Tibial artery (tissue), 1 donor: ENCODE measurements around a stretch of chr1.

DNA sequence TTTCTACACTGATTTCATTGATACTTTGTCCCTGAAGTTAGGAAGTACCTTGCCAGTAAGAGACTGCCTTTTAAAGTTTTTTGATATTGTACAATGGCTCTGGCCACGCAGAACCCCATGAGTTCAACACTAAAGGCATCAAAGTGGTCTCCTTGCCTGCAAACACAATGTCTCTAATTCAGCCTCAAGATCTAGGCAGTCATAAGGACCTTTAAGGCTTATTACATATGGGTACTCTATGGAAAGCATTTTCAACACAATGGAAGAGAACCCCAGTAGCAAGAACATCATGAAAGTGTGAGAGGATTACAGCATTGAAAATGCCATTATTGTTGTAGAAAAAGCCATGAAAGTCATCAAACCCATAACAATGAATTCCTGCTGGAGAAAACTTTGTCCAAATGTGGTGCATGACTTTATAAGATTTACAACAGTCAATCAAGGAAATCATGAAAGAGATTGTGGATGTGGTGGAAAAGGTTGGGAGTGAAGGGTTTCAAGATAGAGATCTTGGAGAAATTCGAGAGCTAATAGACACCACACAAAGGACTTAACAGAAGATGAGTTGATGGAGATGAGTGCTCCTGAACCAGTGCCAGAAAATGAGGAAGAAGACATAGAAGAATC is 46.9 kb downstream of the SDCCAG8 start:
- PRO-cap: no peak

DNA sequence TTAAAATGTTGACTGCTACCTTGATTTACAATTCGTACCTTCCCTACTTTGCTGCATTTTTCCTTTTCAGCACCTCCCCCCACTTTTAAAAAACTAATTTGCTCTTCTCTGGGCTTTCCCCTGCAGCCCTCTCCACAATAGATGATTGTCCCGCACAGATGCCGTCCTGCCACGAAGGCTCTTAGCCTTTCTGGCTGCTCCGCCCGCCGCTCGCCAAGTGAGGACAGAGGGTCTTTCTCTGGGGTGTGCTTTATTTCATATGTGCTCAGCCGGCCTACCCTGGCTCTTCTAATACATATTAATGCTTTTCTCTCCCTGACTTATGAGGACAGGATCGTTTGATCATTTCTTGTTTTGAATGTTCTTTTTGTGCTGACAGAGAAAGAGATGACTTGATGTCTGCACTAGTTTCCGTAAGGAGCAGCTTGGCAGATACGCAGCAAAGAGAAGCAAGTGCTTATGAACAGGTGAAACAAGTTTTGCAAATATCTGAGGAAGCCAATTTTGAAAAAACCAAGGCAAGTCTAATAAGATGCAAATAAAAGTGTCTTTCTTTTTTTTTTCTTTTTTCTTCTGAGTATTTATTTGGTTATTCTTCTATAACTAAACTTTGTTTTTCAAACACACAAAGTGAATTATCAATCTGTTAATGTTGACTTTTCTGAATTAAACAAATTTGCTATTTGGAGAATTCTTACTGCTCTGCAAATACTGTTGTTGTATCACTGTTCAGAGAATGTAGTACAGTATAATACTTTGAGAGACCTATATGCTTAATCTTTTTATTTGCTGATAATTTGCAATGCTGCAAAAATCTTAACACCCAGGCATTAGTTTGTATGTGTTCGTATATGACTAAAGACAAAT is 60.8 kb downstream of the SDCCAG8 start:
- PRO-cap: no peak

DNA sequence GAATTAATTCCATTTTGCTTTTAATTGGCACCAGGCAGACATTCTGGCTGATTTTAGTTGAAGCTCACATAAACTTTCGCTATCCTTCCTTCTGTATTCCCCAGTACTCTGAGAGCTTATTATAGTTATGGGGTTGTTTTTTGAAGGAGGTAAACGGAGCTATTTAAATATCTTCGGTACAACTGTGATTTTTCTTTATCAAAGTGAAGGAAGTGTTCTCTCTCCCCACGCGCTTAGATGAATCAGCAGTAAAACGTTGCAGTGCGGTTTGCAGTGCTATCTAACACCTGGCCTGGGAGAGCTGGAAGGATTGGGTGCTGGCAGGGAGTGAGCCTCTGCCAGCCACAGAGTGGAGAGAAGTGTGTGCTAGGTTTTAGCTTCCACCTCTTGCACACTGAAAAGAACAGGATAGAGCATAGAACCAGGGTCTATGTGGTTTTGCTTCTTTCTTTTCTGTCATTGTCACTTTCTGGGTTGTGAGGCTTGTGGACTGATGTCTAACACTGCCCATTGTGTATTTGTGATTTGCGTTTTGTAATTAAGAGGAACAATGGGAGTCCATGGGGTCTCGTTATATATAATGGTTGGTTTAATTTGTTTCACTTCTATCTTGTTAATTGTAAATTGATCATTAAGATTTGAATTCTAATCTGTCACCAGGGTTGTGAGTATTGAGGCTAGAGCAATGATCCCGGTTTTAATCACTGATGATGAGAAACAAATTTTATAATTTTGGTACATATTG is 166.0 kb downstream of the SDCCAG8 start:
- PRO-cap: no peak

DNA sequence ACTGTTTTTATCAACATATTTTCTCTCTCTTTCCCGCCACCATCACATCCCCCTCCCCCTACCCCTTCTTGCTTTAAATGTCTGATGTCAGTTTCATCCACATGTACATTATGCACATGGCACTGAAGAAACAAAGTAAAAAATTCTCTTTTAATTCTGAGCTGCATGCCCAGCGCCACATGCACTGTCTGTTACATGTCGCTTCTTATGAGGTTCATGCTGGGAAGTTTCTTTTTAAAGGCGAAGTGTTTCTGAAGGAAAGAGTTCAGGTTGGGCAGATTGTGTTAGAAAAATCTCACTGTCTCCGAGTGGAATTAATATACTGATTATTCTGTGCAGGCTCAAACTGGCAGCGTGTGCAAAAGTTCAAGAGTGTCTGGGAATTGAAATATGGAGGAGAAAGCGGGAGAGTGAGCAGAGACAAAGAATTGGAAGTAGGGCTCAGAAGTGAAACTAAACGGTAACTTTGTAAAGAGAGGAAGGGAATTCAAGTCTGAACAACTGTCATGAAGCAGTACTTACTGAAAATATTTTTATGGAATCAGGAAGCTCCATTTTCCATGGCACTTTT is 217.5 kb downstream of the SDCCAG8 start:
- PRO-cap: no peak

- PRO-cap: no peak
Measured at GRCh38 chr1:243501091-243502193, 245.6 kb downstream of the SDCCAG8 start.

DNA sequence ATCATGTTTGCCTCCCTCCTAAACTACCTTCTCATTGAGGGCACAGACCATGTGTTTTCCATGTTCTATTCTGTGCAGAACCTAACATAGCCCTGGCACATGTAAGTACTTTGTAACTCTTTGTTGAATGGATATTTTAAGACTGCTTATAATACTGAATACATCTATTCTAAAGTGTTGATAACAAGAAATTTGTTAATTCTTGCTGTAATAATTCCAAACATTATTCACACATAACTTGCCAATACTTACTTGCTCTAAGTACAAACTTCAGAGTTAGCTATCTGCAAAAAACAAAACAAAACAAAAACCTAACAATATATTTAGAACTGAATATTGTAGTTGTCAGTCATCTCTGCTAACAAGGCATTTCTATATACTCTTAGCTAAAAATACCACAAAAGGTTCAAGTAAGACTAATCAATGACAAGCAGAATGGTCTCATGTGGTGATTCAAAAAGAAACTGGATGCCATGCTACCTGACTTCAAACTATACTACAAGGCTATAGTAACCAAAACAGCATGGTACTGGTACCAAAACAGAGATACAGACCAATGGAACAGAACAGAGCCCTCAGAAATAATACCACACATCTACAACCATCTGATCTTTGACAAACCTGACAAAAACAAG is 78.6 kb downstream of the AKT3 start:
- PRO-cap: no peak

- PRO-cap: no peak
Measured at GRCh38 chr1:243787596-243788287, 62.3 kb downstream of the AKT3 start.

DNA sequence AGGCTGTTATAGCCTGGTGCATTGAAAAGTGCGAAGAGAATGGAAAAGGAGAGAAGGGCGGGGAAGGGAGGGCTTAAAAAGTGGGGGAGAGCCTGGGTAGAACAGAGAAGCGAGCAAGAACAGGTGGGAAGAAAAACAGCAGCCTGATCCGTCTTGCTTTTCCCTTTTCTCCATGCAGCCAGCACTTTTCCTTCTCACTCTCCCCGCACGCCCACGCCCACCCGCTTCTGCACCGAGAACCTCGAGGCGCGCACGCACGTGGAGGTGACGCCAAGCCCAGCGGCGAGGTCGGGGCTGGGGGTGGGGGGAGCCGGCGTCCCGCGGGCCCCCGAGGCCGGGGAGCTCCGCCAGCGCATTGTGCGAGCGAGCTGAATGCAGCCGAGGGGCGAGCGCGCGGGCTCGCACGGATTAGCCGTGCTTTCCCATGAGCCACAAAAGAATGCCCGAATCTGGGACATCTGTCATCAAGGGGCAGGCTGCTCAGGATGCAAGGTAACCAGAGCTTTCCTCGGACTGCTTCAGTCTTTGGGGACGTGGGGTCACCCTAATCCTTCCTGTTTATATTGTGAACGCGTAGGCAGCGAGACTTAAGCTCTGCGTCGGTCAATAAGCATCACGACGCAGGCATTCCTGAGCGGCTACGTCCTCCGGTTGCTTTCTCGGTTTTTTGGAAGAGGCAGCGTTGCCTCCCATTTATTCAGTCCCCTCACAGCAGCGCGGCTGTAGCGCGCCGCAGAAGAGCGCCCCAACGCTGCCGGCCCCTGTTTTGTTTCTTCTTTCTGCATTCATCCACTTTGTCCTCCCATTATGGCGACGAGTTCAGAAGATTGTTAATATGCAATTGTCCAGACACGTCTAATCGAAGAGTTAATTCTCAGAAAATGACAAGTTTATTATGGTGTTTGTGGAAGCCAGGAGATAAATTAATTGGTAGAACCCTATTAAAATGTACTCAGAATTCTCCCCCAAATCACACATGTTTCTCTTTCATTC is 67.3 kb upstream of the AKT3 start:
- PRO-cap: bidirectional peak, plus-strand start at position 700 of the sequence, minus-strand start at position 519 of the sequence

- PRO-cap: bidirectional peak, plus-strand start at chr1:244047794, minus-strand start at chr1:244047731; unidirectional peak, minus-strand start at chr1:244048103; bidirectional peak, plus-strand start at chr1:244048557, minus-strand start at chr1:244048241
Measured at GRCh38 chr1:244047640-244048302, 3.3 kb upstream of the ZBTB18 start.

DNA sequence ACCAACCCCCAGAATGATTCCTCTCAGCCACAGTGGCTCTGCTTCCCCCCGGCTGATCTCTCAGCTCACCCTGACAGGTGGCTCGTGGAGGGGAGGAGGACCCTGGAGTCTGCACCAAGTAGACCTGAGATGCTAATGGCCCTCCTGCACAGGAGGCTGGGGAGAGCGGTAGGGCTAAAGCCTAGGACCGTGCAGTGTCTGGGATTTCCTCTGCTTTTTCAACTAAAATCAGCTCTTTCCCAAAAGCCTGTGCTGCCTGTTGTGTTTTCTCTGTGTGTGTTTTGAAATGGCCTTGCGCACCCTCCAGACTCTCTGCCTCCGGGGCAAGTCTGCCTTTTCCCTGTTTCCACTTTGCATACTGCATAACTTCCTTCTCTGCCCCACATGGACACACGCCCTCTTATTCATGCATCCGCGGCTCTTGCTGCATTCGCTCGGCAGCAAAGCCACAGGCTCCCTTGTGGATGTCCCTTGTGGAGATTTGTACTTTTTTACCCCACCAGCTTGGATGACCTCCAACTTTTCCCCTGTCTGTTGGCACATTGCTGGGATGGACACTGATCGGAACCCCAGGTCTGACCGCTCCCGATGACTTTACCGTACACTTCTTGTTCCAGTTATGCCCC is 48.4 kb upstream of the C1orf100 start:
- PRO-cap: no peak

GRCh38 chr1:244325458-244325949 is 26.9 kb upstream of the C1orf100 start:
- PRO-cap: no peak

DNA sequence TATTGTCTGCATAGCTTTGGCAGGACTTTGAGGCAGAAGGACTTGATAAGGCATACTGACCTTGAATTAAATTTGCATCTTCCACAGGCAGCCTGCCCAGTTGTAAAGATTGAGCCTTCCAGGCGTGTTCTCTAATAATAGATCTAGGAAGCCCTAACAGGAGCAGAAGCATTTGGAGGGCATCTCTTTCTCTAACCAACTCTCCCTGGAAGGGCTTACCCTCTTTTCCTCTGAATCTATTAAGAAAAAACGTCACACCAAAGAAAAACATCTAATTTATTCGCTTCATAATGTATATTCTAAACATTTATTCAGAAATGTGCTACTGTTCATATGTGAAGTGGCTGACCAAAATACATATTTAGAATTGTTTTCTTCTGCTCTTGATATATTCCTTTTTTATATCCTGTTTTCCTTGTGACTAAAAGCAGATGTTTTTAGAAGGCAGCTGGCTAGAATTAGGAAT is 20.2 kb downstream of the DESI2 start:
- PRO-cap: no peak

DNA sequence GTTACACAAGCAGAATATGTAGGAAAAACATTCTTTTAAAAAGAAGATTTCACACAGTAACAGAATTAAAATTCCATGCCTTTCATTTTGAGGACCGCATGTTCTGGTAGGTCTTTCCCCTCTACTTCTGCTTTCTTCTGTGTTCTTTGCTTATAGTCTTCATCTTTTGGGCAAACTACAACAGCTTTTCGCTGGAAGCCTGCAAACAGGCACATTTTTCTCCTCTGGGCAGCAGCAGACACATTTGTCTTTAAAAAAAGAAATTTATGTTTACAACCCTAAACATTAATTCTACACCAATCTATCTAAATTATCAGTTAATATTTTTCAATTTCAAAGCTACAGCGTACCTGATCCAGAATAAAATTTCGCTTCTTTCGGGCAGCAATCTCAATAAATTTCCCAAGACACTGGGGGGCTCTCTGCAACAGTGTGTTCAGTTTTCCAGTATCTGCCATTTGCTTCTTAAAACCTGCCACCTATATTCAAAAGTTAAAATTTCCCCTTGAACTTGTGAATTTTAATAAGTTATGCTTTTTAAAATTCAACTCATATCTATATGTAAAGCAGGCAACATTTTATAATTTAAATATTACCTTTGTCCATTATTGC is 7.9 kb downstream of the HNRNPU start:
- PRO-cap: no peak

DNA sequence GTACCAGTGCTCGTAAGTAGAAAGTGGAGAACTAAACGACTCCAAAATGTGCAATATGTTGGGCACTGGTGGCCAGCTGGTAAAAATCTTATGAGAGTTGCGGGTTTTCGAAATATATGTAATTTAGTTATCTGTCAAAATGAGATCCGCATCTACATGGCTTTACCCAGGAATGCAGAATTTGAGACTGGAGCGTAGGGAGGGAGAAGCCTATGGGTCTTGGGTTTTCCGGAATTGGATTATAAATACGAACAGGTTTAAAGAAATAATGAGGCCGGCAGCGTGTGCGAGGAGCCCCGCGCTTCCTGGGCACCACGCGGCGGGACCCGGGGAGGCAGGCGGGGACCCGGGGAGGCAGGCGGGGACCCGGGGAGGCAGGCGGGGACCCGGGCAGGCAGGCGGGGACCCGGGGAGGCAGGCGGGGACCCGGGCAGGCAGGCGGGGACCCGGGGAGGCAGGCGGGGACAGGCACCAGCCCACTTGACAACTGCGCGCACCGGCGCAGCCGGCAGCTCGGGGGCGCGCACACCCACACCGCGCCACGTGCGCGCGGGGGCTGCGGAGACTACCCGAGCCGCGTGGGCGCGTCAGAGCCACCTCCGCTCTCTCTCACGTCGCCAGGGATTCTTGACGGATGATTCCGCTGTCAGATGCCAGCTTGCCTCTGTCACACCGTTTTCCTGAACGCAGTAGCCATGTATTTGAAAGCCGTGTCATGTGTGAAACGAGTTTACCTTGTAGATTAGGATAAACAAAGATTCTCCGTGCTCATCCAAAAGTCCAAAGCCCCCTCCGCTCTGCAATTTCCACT is 50.9 kb upstream of the EFCAB2 start:
- PRO-cap: no peak

GRCh38 chr1:245054019-245054486 is 84.6 kb downstream of the EFCAB2 start:
- PRO-cap: no peak

GRCh38 chr1:245060414-245061279 is 91.2 kb downstream of the EFCAB2 start:
- PRO-cap: no peak

GRCh38 chr1:245157128-245157548 is 2.4 kb downstream of the KIF26B start:
- PRO-cap: no peak

- PRO-cap: no peak
Measured at GRCh38 chr1:245234234-245235307, 79.8 kb downstream of the KIF26B start.

DNA sequence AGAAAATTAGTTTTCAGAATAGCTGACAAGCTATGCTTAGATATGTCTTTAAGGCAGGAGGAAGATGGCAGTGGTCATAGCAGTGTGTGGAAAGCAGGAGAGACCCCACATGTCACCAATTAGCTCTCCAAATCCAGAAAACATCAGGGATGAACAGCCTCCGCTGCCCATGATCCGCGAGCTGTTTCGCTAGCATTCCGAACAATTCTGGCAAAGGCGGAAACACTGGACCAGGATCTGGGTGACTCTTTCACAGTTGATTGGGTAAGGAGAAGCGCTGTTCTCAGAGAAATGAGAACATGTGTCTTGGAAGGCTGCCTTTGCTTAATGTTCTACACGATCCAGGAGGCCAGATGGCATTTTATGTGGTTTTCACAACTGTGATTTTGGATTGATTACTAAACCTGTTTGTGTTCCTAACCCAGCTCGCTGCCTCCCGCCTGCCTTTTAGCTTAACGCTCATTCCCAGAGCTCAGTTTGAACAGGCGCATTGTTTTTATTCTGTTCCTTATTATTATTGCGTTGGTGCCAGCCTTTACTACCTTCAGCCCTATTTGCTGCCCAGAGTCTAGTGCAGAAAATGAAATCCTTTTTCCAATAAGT is 144.0 kb downstream of the KIF26B start:
- PRO-cap: no peak

GRCh38 chr1:245421724-245422208 is 267.0 kb downstream of the KIF26B start:
- PRO-cap: no peak